Diencephalon (tissue), 2 donors: ENCODE measurements around a stretch of chr2.

DNA sequence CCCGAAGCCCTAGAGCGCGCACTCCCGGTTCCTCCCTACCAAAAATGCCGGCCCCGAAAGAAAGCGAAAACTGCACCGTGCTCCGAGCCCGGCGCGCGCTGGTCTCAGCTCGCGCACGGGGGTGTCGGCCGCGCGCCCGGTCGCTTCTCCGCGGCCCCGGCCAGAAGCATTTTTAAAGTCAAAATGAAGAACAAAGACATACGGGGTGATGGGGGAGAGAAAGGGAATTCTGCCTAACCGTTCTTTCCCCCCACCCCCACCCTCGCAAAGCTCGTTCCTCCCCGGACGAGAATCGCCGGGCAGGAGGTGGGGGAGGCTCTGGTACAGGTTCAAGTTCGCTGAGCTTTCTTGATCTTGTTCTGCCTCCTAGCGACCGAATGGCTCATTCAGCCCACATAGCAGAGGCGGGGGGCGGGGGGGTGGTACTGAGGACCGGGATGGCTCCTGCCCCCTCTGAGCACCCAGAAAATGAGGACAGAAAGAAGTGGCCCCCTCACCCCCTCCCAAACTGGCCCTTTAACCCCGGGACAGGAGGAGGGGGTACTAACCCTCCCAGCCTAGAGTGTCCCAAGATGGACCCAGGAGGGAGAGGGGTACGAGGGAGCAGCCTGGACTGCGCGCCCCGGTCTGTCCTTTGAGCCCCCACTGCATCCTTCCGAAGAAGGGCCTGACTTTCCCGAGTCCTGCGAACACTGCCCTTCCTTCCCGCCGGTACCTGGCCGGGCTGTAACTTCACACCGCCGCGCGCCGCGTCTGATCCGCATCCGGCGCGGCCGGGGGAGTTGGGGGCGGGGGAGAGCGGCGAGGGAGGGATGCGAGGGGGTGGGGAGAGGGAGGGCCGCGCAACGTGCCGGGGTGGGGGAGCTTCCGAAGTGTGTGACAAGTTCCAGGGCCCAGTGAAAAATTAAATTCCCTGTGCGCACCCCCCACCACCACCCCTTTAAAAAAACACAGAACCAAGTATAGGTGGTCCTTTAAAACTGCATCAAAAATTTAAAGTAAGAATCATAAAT lies 3.0 kb downstream of the BCL11A start:
- RAMPAGE, long total RNA, result no peak

DNA sequence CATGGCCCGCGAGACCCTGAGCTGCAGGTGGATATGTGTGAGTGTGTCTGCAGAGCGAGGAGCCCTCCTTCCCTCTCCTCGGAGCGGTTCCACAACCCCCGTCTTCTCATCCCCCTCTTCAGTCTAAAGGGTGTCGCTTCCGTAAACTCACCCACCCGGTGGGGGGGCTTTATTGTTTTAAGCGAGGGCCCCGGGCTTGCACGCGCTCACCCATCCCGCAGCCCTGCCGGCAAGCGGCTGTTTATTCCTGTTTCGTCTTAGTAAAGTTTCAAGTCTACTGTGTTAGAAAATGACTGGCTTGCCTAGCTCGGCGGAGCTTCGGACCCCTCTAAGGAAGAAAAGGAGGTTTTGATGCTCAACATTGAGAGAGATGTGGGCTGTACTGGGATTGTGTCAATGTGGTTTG lies 2.0 kb upstream of the BCL11A start:
- RAMPAGE, long total RNA, result no peak

- RAMPAGE, long total RNA, result no peak
Measured at GRCh38 chr2:60707750-60708303, 48.2 kb upstream of the PAPOLG start.

DNA sequence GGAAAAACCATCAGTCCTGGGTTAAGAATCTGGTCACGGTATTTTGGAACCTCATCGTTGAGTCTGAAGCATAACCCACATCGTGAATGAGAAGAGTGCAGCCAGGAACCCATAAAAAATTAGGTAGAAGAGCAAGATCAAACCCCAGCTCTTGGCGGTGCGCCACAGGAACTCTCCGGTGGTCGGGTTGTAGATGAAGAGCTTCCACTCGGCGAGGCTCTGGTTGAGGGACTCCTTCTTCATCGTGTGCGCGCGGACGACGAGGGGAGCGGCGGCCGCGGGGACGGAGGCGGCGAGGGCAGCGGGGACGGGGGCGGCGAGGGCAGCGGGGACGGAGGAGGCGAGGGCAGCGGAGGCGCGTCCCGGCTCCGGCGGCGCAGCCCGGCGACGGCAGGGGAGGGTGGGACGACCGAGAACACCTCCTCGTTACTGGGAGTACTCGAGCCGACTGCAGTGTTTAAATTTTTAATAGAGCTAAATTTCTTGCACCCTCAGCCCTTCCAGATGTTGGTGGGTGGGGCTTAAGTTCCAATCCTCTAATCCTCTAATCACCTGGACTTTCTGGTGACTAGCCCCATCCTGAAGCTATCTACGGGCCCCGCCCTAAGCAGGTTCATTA lies 20.5 kb upstream of the PAPOLG start:
- RAMPAGE, long total RNA, result no peak

DNA sequence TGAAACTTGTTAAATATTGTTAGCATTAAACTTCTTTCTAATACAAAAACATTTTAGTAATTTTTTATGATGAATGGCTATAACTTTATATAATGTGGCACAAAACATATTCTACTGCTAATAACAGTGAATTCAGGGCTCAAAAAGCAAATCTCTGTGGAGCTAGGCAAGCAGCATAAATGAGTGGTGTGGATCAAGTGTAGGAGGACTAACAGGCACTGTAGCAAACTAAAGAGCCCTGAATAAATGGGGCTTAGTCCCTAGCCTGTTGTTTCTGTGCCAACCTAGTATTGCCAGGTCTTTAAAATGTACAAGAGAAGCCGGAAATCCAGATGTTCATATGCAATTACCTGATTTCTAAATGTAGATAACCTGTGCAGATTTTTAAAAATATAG lies 18.5 kb downstream of the REL start:
- RAMPAGE, long total RNA, result no peak

DNA sequence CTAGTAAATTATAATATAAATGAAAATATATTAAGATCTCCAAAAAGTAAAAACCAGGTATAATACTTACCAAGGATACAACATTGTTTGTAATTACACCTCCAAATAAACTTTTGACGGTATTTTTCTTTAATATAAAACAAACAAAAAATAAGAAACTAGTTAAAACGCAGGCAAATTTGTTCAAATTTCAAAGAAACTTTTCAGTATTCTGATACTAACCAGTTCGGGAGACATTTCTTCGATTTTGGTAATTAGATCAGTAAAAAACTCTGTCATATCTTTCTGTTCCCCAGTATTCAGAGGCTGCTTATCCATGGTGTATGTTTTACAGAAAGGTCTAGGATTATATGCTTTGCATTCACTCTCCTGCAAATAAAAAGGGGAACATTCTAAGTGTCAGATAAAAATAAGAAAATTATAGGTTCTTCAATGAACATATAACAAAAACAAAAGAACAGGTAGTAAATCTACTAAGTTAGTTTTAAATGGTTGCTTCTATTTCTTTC lies 95.0 kb downstream of the C2orf74 start:
- RAMPAGE, long total RNA, result no peak

DNA sequence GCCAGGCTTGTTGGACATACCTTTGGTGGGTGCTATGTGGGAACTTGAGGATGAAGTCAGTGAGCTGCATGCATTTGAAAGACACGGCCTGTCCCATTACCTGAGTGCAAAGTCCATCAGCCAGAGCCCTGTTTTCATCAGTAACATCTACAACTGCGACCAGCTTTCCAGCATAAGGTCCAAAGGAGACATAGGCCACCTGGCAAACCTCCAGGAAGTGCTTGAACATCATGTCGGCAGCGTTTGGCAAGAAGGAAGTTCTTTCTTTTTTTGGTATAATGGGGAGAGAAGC lies 143.2 kb downstream of the FAM161A start:
- RAMPAGE, long total RNA, result no peak

DNA sequence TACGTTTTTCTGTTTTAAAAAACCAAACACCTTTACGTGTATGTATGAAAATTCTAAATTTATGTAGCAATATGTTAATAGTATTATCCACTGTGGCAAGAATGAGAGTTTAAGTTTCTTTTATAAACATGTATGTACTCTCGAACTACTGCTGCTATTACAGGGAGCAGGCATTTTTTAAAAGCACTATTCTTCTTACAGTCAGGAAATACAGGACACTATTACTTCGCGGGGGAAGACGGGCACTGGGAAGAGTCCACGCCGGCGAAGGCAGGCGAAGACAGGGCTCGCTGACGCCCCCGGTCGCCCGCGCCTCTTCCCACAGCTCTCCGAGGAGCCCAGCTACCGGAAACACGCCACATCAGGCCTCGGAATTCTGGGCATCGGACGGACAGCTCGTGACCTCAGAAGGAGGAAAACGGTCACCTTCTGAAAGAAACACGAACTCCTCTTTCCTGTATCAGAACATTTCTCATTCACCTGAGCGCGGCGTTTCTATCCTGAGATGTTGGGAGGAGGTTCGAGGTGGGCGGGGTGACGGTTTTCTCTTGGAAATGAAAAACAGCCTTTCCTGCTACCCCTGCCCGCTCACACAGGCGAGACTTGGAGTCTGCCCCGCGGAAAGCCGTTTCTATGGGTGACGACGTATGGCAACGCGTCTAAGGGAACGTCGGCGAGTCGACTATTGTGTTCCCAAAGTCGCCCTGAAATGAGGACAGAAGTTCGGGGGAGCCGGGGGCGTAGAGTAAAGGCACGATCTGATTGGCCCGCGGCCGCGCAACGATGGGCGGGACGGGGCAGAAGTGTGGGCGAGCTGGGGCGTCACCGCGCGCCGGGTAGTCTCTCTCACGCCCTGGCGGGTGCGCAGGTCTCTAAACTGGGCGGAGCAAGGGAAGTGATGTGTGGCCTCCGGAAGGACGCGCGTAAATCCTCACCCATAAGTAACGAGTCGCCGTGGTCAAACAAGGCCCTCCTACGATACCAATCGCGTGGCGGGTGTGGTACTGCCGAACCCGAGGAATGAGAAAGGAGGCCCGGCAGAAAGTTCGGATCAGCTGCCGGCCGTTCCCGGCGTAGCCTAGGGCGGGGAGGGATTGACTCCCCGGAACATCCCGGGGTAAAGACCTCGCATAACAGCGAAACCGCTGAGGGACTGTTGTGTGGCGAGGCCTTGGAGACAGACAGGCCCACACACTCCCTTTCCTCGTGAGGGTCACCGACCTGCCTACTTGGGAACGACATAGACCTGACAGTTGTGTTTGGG lies 89.9 kb downstream of the FAM161A start:
- RAMPAGE, long total RNA, result no peak

DNA sequence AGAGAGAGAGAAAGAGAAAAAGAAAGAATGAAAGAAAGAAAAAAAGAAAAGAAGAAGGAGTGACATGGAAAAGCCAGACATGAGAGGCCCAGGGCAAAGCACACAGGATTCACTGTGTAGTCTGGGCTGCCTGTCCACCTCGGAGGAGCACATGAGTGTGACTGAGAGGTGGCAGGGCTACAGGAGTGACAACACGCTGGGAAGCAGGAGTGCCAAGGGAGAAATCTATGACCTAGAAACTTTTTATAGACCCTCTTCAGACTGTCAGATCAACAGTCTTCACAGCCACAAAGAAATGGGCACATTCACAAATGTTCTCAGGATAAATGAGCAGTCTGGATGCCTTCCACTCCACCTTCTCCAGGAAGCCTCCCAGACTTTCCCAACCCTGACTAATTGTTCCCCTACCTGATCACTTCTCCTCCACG lies 6.1 kb upstream of the B3GNT2 start:
- RAMPAGE, long total RNA, result no peak

DNA sequence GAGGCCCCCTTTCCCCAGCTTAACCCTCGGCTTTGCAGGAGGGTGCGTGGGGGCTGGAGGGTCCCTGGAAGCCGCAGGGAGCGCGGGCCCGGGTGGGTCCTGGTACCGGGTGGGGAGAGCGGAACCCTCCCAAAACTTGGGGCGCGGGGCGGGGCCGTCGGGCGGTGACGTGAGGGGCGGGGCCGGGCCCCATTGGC lies 158 bp upstream of the B3GNT2 start:
- RAMPAGE, long total RNA, result no peak

DNA sequence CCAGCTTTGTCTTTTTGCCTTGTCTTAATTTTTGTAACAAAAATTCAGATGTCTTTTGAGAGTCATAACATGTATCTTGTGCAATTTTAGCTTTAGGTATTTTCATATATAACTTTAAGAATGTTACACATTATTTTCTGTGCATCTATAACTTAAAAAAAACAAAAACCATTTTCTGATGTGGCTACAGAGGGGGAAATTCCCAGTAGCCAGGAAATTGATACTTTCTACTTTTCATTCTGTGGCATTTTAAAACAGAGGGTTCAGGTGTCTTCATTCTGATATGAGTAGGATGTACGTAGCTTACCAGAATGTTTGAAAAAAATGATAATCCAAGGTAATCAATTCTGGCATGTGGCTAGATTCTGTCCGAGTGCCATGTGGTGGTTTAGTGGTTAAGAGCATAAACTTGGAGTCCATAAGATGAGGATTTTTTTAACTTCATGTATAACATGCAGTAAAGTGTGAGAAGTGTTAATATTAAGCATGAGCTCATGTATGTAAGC lies 4.3 kb downstream of the B3GNT2 start:
- RAMPAGE, long total RNA, result no peak

DNA sequence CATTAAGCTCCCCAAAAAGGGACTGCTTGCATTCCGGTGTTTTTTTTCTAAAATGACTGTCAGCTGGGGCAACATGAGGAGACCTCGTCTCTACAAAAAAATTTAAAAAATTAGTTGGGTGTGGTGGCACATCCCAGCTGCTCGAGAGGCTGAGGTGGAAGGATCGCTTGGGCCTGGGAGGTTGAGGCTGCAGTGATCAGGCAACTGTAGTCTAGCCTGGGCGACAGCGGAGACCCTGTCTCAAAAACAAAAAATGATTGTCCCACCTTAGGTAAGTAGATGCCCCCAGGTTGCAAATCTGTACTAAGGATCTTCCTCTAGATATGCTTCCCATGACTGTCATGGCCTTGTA lies 17.1 kb downstream of the B3GNT2 start:
- RAMPAGE, long total RNA, result no peak

DNA sequence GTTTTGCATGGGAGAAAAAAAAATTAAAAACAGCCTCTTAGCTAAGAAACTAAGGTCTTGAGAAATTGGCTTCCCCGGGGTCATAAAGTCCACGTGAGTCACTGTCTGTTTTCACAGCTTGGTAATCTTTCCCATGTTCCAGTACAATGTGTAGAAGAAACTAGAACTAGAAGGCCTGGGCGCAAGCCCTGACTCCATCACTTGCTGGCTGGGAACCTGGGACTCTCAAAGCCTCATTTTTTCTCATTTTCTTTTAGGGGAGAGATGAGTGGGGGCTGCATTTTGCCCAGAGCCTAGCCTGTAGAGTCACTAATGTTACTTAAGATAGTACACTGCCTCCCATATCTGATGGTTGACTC lies 20.8 kb downstream of the B3GNT2 start:
- RAMPAGE, long total RNA, result no peak

DNA sequence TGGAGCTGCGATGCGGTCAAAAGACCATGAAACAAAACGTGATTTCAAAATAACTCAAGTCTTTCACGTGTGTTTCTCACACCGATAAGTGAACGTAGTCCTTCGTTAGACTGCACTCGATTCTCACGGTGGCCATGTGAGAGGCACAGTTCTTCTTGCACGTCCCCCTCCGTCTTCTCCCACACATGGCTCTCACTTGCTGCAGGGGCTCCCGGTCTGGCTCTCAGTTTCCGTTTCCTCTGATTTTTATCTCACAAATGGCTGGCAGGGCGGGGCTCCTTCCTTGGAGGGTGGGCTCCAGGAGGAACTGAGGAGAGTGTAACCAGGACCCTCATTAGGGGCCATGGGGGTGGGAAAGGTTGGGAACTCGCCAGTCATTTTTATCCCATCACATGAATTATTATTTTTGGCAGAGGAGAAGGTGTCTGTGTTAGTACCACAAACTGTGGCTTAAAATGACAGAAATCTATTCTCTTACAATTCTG lies 113.9 kb downstream of the B3GNT2 start:
- RAMPAGE, long total RNA, result no peak

GRCh38 chr2:62450436-62451447 lies 55.3 kb downstream of the TMEM17 start:
- RAMPAGE, long total RNA, result no peak

- RAMPAGE, long total RNA, result no peak
Measured at GRCh38 chr2:62654079-62654429, 51.5 kb upstream of the EHBP1 start.

- RAMPAGE, long total RNA, result no peak
Measured at GRCh38 chr2:62704970-62705116, 670 bp upstream of the EHBP1 start.

- RAMPAGE, long total RNA, result no peak
Measured at GRCh38 chr2:62706078-62706365, 509 bp downstream of the EHBP1 start.

DNA sequence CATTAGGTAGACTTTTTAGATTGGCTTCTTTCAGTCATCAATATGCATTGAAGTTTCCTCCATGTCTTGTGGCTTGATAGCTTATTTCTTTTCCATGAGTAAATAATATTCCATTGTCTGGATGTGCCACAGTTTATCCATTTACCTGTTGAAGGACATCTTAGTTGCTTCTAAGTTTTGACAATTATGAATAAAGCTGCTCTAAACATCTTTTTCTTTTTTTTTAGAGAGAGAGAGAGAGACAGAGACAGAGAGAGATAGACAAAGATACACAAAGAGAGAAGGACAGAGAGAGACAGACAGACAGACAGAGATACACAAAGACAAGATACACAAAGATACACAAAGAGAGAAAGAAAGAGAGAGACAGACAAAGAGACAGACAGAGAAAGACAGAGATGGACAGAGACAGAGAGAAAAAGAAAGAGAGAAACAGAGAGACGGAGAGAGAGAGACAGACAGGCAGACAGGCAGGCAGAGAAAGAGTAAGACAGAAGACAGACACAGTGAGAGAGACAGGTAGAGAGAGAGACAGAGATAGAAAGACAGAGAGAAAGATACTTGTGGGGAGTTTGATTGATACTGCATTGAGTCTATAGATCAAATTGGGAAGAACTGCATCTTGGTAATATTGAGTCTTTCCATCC lies 25.0 kb downstream of the EHBP1 start:
- RAMPAGE, long total RNA, result no peak

- RAMPAGE, long total RNA, result no peak
Measured at GRCh38 chr2:62904716-62905513, 145.7 kb upstream of the OTX1 start.